Bronchus (tissue), 1 donor: ENCODE measurements around the genes AHSG and MASP1.

GRCh38 chr3:185645986-185646459 is 59.9 kb downstream of the SENP2 start:
- PRO-cap, result no peak

DNA sequence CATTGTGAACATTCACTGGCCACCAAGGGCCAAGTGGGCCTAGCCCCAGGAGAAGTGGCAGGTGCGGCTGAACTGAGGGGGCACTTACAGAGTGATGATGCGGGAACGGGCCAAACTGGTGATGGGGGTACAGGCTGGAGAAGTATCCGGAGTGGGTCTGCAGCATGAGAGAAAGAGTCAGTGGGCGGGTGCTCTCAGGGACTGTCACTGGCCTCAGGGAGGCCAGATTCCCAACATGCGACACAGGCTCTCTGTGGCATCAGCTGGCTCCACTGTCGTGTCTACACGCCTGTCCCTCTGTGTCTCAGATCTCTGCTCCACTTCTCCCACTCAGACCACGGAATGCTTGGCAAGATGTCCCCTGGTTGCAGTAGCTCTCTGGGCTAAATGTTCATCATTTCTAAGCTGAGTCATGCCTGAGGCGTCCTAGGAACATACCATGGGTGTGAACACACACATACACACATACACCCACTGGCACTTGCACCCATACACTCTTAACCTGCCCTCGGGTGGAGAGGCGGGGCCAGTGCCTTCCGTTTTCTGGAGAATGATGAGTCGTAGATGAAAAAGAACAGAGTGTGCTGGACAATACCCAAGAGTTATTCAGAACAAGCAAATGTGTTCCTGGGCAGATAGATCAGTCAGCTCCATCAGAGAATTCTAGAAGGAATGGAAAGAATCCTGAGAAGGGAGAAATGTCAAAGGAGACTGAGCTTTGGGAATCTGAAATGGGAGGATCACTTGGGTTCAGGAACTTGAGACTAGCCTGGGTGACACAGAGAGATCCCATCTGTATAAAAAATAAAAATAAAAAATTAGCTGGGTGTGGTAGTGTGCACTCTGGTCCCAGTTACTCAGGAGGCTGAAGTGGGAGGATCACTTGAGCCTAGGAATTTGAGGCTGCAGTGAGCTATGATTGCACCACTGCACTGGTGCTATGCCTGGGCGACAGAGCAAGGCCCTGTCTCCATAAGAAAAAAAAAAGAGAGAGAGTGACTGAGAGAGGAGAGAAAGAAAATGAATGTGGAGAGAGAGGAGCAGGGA is 72.5 kb downstream of the SENP2 start:
- PRO-cap, result no peak

- PRO-cap, result no peak
These were observed 108.0 kb downstream of the IGF2BP2 start for GRCh38 chr3:185716615-185717555.

- PRO-cap, result no peak
These were observed 24.9 kb downstream of the TRA2B start for GRCh38 chr3:185912845-185913342.

DNA sequence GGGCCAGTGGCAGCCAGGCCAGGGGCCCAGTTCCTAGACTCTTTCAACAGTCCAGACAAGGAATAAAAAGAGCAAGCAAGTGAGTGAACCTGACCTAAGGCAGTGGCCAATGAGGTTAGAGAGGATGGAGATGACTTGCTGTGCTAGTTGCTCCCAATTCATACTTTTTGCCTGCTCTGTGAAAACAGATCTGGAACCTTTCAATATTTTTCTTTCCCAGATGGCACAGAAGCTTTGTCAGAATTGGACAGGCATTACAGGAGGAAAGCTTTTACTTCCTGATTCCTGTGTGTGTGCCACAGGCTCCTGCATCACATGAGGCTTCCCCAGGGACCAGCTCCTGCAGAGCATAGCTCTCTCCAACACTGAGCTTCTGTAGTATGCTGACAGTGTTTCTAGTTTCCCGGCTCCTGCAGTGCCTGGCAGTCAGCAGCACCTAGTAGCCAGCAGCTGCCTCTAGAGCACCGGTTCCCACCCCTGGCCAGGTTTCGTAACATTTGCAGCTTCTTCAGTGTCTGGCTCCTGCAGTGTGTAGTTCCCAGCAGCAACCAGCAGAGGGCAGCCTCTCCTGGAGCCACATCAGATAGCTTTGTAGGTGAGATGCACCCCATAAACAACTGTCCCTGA is 5.4 kb upstream of the TRA2B start:
- PRO-cap, result unidirectional peak, minus-strand start at position 412 of the sequence

- PRO-cap, result no peak
These were observed 40.5 kb upstream of the ETV5 start for GRCh38 chr3:186149226-186149978.

DNA sequence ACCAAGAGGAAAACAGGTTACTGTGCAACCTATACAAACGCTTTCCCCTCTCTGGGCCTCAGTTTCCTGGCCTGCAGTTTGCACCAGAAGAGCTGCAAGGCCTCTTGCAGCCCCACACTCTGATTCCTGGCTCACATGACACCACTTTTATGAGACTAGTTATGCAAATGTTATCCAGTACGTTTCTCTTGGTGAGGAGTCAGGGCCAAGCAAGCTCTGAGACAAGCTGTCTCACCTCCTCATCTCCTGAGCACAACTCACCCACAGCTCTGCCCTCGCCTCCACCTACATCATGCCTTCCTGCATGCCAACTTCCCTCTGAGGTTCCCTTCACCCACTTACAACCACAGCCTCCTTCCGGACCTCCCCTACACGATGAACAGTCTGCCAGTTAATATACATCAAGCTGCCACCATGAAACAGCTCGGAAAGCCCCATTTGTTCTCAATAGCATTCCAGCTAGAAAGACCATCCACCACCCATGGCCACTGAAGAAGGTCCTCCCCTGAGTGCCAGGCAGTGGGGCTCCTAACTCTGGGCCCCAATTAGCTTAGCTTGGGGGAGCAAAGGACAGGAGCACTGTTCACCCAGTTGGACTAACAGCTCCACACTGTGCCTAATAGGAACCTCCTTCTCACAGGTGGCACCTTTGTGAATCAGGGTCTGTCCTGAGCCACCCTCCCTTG is 25.0 kb downstream of the CRYGS start:
- PRO-cap, result unidirectional peak, minus-strand start at position 121 of the sequence

DNA sequence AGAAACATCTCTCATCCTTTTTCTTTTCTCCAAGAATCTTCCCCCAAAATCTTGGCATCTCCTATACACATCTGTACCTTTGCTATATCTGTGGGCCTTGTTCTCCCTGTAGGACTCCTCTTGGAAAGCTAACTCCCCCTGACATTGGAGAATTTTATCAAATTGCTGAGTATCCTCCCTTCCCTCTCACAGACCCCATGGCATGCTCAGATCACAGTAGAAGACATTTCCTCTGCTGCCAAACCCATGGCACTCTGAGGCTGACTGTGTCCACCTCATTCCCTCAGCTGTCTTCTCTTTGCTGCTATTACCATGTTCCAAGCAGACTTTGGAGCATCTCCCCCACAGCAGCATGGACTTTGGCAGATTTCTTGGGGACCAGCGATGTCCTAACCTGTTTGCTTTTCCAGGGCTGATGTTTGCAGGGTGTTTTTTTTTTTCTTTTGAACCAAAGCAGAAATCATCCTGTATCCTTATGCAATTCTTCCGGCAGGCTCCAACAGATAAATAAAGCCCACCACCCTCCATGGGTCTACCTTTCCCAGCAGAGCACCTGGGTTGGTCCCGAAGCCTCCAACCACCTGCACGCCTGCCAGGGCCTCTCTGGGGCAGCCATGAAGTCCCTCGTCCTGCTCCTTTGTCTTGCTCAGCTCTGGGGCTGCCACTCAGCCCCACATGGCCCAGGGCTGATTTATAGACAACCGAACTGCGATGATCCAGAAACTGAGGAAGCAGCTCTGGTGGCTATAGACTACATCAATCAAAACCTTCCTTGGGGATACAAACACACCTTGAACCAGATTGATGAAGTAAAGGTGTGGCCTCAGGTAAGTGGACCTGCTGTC is at the start of gene AHSG:
Gene AHSG (plus strand): TSS at position 533 of the 845 bp plus-strand sequence.
- PRO-cap, result no peak

DNA sequence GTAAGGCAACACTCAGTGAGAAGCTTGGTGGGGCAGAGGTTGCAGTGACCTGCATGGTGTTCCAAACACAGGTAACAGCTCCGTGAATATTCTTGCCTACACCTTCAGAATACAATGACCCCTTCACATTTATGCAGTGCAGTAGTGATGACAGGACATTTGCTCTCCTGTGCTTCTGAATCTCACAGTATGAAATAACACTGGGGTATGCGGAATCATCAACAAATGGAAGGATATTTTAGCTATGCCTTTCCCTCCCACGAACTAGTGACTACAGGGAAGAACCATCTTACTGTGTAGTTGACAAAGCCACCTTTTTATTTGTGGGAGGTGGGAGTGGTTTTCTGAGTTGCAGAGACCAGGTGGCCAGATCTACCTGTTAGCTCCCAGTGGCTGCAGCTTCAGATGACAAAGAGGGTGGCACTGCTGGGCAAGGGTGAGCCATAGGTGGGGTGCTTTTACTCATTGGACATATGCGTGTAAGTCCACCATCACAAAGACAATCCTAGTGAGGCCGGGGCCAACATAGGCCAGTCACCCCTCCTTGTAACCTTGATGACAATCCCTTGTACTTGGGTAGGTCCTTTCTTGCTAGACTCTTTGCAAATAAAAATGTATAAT is 7.1 kb downstream of the AHSG start:
- PRO-cap, result no peak

- PRO-cap, result no peak
These were observed 15.8 kb upstream of the RFC4 start for GRCh38 chr3:186822101-186822393.

- PRO-cap, result no peak
These were observed 36.2 kb downstream of the ST6GAL1 start for GRCh38 chr3:186966252-186967122.

- PRO-cap, result no peak
These were observed 61.5 kb downstream of the ST6GAL1 start for GRCh38 chr3:186991612-186992408.

GRCh38 chr3:187017320-187018335 is 87.3 kb downstream of the ST6GAL1 start:
- PRO-cap, result no peak

- PRO-cap, result no peak
These were observed 96.5 kb downstream of the RPL39L start for GRCh38 chr3:187042685-187043292.

GRCh38 chr3:187072640-187073121 is 66.6 kb downstream of the RPL39L start:
- PRO-cap, result no peak

DNA sequence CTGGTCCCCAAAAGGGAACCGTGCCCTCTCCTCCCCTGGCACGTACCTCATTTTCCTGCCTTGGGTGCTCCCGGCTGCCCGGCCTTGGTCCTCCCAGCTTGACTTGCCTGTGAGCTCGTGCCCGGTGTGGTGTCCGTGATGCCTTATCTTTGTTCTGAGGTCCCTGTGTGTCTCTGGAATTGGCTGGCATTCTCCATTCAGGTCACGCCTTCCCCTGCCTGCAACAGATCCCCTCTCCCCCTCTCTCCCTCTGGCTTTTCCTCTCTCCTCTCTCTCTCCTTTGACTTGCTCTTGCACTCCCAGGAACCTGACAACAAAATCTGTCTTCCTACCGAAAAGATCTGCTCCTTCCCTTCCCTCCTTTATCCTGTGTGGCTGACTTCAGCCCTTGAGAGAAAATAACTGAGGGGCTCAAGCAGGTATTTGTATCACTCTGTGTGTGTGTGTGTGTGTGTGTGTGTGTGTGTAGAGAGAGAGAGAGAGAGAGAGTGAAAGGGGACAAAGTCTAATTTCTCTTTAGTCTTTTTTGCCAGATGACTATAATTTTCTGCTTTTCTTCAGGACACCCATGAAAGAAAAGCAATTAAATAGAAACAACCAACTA is at the start of gene MASP1:
Gene MASP1 (minus strand): TSS at position 156 of the 604 bp plus-strand sequence.
- PRO-cap, result no peak

GRCh38 chr3:187318770-187319304 is 27.3 kb upstream of the MASP1 start:
- PRO-cap, result no peak

DNA sequence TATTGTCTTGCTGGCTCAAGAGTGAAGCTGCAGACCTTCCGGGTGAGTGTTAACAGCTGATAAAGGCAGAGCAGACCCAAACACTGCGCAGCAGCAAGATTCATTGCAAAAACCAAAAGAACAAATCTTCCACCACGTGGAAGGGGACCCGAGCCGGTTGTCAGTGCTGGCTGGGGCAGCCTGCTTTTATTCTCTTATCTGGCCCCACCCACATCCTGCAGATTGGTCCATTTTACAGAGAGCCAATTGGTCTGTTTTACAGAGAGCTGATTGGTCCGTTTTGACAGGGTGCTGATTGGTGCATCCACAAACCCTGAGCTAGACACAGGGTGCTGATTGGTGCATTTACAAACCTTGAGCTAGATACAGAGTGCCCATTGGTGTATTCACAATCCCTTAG is 1.1 kb upstream of the RTP4 start:
- PRO-cap, result no peak

DNA sequence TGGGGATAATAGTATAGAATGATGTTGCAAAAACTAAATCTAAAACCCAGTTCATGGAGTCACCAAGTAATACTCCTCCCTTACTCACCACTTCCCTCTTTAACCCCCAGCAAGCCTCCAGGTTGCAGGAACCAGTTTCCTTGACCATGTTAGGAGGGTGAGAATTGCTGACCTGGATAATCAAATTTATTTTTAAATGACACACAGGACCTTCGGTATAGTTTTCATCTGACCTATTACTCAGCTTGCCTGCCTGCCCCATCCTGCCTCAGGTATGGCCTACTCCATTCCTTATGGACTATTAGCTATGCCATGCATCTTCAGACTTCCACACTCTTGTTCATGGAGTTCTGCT is 877 bp downstream of the RTP4 start:
- PRO-cap, result no peak

GRCh38 chr3:187764229-187764547 is 18.9 kb upstream of the BCL6 start:
- PRO-cap, result no peak